Pulmonary lymph node (tissue), 1 donor: Measurements from ENCODE around the genes RASD1 and ATPAF2.

DNA sequence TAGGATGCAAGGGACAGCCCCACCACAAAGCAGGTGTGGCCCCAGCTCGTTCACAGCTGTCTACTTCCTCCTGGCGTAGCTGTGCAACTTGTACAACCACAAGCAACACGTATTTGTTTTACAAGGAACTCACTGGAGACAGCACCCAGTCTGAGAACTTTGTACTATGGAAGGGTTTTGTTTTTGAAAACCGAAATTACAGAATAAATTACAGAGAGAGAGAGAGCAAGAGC is 17.4 kb upstream of the TNFRSF13B start:
- PRO-cap: bidirectional peak, plus-strand start at position 123 of the sequence, minus-strand start at position 62 of the sequence

- PRO-cap: no peak
These were observed 9.9 kb downstream of the MPRIP start for GRCh38 chr17:17051778-17052868.

DNA sequence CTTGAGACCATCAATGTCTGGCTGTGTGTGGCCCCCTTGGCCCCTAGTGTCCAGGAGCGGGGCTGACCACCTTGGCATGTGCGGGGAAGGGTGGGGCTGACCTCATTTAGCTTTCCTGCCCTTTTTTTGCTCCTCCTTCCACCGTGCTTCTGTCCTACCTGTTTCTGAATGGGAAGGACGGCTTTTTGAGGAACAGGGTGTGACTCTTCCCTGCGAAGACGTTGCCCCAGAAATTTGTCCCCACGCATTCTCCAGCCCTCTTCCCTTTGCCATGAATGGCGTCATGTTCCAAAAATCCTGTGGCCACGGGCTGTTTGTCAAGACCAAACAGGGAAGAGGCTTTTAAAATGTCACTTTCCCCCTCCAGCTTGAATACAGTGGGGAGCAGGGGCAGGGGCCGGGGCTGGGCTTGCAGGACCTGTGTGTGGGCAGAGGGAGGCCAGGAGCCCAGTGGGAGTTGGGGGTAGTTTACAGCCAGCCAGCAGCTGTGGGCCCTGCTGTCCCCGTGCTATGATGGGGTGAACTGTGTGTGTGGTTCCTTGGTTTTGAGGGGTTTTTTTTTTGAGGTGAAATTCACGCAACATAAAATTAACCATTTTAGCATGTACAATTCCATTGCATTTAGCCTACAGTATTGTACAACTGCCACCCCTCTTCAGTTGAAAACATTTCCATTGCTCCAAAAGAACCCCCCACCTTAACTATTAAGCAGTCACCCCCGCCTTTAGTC is 14.0 kb downstream of the MPRIP start:
- PRO-cap: no peak

DNA sequence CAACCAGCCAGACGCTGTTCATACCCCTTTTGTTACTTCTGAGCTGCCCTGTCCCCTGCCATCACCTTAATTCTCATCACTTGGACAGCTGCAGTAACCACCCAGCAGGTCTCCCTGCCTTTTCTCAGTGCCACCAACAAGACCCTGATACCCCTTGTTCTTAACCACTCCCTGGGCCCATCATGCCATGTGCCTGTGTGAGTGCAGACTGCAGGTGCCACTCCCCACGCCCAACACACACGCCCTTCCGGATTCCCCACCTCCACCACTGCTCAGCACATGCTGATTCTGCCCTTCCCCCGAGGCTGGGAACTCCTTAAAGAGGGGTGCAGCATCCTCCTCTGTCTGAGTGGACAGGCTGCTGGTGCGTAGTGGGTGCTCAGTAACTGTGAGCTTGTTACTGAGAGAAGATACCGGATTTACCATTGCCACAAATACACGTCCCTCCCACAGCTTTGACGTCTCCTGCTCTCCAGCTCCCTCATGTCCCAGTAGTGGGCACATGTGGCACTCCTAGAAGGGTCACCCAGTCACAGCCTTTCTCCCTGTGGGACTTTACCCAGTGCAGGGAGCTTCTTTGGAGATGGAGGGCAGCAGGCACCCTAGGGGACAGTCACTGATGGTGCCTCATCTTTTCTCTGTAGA is 52.3 kb downstream of the PLD6 start:
- PRO-cap: no peak

- PRO-cap: no peak
These were observed 30.0 kb downstream of the PLD6 start for GRCh38 chr17:17175897-17176680.

GRCh38 chr17:17184822-17185542 is 21.2 kb downstream of the PLD6 start:
- PRO-cap: no peak

- PRO-cap: no peak
These were observed 74.1 kb downstream of the NT5M start for GRCh38 chr17:17376968-17378047.

GRCh38 chr17:17495812-17496749 is at the start of gene RASD1:
TSS of gene RASD1 (minus strand) at chr17:17496395.
- PRO-cap: bidirectional peak, plus-strand start at chr17:17496575, minus-strand start at chr17:17496395

DNA sequence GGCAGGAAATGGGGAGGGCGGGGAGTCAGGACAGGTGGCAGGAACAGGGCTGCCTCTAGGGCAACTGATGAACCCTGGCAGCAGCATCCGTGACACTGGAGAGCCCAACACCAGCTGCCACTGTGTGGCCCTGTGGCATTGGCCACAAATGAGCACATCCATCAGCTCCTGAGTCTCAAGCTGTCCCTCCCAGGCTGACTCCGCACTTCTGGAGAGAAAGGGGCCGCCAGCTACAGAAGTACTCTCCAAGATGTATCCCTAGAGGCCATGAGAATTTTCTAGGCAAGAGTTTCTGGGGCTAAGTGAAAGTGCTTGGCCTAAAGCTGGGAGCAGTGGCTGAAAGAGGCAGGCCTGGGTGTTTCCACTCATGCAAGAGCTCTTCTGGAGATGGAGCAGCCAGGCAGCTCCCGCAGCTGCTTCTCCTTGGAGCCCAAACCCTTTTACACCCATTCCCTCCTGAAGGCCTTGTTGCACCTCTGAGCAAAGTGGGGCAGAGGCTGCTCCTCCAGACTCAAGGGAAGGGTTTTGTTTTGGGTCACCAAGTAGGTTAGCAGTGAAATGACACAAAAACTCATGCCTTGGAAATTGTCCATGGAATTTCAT is 25.9 kb downstream of the PEMT start:
- PRO-cap: no peak

DNA sequence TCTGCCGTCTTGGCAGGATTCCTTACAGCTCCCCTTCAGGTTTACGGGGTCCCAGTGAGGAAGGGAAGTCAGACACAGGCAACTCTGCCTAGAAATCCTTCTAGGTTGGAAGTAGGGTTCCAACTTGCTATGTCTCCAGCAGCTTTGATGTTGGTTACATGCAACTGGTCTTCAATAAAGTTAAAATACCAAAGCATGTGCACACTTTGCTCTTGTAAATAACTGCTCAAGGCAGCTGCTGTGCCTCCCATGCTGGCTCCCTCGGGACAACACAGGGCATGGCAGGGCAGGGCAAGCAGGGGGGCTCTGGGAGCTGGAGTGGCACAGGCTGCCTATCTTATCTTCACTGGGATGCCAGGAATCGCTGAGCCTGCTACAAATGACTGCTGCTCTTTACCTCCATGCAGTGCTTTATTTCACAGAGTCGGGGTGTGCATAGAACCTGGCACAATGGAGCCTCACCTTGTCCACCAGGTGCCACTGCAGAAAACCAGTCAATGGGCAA is 21.9 kb downstream of the PEMT start:
- PRO-cap: no peak

DNA sequence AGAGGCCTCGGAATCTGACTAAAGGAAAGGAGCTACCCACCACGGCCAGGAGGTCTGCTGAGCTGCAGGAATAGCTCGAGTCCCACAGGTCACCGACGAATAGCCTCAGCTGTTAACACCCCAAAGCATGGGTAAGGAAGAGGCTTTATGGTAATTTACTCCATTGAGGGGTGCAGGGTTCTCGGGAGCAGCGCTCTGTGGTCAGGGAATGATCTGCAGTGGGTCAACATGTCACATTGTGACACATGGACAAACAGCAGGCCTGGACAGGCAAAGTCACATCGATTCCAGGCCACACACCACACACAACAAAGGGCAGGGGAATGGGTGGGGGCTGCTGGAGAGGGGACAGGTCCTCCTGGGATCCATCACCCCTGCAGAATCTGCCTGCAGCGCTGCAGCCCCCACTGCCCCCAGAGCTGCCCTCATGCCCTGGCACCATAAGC is 9.3 kb downstream of the PEMT start:
- PRO-cap: no peak

GRCh38 chr17:17670822-17671184 is 10.5 kb upstream of the RAI1 start:
- PRO-cap: no peak

GRCh38 chr17:17691128-17692480 is 10.3 kb downstream of the RAI1 start:
- PRO-cap: unidirectional peak, plus-strand start at chr17:17692190

DNA sequence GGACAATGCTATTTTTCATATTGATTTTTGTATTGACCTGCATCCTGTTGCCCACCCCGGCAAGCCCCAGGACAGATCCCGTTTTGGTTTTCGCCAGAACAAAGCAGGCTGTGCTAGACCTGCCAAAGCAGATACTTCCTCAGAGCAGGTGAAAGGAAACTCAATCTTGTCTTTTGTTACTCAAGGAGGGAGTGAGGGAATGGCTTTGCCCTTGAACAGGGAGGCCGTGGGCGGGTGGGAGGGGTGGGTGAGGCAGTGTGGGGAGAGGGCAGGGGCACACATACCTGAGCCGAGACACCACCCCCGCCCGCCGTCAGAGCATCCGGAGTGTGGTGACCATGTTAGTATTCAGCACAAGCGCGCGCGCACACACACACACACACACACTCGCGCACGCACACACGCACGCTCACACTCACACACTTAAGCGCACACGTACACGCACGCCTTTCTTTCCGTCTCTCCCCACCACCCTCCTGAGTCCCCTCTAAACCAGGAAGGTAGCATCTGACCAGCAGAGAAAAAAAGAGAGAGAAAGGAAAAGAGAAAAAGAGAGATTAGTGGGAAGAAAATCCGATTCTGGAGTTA is 59.6 kb downstream of the RAI1 start:
- PRO-cap: no peak

GRCh38 chr17:17781768-17782634 is 54.8 kb downstream of the SREBF1 start:
- PRO-cap: bidirectional peak, plus-strand start at chr17:17782442, minus-strand start at chr17:17782356

DNA sequence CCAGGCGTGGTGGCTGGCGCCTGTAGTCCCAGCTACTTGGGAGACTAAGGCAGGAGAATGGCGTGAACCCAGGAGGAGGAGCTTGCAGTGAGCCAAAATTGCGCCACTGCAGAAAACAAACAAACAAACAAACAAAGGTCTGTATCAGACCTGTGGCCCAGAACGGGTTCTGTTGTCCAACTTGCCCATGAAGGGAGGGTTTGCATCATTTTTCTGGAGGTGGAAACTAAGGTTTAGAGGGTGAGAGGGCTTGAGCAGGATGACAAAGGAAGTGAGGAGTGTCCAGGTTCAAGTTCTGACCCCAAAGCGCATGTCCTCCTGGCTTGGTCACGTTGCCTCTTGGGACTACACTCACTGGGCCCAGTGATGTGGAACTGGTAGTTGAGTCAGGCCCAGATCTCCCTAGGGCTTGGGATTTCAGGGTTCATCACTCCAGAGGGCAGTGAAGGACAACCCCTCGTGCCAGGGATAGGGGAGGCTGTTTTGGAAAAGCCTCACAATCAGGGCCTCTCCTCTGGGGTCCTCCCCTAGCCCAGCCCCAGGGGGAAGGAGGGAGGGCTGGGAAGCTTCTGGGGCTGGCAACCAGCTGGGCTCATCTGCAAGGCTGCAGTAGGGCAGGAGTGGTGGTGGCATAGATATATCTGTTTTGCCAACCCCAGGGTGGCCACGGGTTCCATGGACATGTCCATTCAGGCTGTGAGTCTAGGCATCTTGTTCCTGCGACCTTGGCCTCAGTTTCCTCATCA is 1.7 kb downstream of the SREBF1 start:
- PRO-cap: no peak

DNA sequence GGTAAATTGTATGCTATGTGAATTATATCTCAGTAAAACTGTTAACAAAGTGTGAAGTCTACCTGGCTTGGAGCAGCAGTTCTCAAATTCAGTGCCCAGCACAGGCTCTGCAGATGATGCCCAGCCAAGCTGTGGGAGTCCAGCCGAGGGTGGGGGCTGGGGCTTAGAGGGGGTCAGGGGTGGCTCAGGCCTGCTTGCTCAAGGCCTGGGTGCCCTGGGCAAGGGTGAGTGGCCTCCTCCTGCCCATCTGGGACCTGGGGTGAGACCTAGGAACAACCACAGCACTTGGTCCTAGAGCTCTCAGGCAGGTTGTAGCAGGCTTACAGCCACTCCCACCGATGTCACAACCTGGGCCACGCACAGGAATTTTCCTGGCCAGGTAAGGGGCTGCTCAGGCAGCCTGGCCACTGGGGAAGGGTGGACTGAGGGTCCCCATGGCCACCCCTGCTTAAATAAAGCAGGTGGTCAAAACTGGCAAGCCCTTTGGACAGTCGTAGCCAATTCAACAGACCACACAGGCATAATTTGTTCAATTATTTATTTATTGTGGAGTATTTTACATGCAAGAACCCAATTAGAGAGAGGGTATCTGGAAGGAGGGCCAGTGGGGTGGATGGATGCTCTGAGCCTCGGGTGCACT is 6.3 kb upstream of the SREBF1 start:
- PRO-cap: no peak

- PRO-cap: no peak
These were observed 16.9 kb downstream of the TOM1L2 start for GRCh38 chr17:17955256-17955756.

DNA sequence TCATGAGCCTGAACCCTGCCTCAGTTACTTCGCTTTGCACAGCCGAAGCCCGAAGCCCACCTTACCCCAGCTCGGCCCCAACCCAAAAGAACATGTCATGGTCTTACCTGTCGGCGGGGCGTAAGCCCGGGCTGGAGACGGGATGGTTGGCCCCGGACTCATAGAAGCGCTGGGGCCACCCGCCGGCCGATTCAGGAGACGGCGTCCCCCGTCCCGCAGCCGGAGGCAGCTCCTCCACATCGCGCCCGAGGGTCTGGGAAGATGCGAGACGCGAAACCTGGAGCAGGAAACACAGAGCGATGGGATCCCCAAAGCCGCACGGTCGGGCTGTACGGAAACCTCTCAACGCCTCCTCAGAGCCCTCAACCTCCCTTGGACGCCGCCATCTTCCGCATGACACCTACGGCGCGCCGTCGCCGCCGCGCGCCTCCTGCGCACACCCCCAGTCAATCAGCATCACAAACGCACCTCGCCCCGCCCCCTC is at the start of gene ATPAF2:
Gene ATPAF2, minus strand, starts transcription at position 395 of the 484 bp plus-strand sequence.
- PRO-cap: bidirectional peak, plus-strand start outside the sequence, minus-strand start at position 395 of the sequence

GRCh38 chr17:18043828-18044292 is 4.7 kb downstream of the GID4 start:
- PRO-cap: no peak